Cytotoxic T cell (primary cell): Measurements from ENCODE around the gene TNIP1.

GRCh38 chr5:149747328-149748339 is 17.5 kb downstream of the PPARGC1B start:
- PRO-cap, 2 experiments = no peak in any of the 2 experiments

DNA sequence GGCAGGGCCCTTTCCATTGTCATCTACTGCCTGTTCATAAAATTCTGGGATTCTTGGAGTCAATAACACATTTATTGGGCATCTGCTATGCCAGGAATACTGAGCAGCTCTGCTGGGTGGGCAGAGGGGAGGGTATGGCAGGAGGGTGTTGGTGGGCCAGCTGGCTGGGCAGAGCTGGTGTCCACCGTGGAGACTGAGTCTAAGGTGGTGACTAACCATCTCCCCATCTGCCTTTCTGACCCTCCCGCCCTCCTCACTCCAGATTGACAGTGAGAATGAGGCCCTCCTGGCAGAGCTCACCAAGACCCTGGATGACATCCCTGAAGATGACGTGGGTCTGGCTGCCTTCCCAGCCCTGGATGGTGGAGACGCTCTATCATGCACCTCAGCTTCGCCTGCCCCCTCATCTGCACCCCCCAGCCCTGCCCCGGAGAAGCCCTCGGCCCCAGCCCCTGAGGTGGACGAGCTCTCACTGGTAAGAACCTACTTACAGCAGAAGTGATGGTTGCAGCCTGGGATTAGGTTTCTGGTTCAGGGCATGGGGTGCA is 96.4 kb downstream of the PPARGC1B start:
- PRO-cap, 2 experiments = no peak in any of the 2 experiments

DNA sequence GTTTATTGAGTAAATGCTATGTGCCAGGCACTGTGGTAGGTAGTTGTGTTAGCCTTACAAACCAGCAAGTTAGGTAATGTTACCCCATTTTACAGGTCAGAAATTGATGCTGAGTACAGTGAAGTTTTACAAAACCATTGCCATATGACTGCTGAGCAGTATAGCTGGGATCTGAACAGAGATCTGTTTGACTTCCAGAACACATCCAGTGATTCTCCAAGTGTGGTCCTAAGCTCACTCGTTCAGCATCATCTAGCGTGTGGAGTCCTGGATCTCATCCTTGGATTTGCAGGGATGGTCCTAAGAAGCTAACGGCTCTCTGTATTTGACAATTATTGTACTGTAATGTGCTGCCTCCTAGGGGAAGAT is 1.3 kb downstream of the SLC26A2 start:
- PRO-cap, 2 experiments = no peak in any of the 2 experiments

DNA sequence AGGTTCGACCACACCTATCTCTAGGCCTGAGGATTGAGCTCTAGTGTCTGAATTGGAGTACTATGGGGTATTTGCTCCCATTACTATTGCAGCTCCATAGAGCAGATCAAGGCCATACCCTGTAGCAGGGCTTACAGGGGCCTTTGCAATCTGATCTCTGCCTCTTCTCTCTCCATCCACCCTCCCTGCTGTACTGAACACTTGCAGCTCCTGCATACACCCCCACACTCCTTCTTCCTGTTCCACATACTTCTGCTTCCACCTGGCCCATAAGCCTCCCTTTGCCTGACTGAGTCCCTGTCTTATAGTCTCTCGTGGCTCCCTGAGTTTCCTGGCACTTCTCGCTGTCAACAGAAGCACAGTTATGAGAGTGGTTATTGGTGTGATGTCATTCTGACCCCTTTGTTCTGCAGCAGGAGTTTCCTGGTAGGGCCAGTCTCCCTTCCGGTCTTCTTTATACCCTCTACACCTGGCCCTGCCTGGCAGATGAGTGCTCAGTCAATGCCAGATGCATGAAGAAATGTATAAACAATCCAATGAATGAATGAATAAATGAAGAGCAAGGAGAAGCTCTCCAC is 20.3 kb upstream of the CSF1R start:
- PRO-cap, 2 experiments = no peak in any of the 2 experiments

DNA sequence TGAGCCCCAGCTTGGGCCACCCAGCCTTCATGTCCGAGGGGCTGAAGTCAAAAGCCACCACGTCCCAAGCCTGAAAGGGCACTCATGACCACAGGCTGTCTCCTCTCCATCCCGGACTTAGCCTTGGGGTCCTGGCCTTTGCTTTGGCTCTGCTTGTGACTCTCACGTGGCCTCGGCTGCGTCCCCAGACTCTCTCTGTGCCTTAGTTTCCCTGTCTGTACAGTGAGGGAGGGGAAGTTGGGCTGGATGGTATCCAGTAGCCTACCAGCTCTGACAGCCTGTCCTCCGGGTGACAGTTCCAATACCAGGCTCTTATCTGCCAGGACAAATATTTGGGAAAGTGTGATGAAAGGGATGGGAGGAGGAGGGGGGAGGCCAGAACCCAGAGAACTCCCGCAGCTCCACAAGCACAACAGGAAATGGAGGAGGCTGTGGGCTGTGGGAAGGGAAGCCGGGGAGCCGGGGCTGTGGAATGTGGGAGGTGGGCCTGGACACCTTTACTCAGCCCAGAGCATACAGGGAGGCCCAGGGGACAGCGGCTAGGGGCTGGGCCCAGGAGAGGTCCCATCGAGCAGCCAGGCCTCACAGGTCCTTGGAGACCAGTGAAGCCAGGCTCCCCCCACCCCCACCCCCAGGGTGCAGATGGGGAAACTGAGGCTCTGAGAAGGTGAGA is 18.4 kb downstream of the PDGFRB start:
- PRO-cap, 2 experiments = no peak in any of the 2 experiments

DNA sequence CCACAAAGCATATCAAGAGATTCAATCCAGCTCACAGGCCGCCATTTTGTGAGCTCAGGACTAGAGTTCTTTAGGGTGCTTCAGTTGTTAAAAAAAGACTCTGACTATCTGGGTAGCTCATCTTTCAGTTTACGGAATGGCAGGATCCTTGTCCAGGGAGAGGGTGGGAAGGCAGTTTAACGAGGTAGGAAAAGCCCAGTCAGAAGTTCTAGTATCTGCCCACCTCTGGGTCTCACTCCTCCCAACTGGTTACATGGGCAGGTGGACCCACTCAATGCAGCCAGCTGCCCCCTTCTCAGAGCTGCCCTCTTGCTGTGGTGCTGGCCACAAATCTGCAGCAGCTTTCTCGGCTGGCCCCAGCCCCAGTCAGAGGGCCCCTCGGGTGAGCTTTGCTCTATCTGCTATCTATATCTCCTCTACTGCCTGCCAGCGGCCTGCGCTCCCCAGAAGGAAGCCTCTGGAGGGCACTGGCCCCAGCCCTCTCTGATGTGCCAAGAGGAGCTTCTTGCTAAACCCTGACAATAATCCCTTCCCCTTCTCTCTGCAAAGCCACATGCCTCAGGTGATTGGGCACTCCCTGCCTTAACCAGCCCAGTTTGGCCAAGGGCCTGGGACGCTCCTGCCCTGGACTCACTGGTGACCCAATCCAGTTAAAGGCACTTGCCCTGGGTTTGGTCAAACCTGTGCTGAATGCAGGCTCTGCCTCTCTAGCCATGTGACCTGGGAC is 42.9 kb downstream of the CAMK2A start:
- PRO-cap, 2 experiments = no peak in any of the 2 experiments

DNA sequence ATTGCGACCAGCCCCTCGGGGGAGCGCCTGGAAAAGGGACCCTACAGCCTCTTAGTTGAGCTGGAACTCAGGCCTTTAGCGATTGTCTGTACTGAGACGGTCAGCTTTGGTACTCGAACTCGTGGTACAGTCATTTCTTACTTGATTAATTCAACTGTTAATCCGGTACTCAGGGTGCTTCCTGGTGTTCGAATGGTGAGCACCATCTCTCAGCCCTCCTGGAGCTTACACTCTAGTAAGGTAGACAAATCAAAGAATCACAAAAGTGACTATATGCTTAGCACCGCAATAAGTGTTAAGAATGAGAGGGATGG is 702 bp downstream of the TCOF1 start:
- PRO-cap, 2 experiments = no peak in any of the 2 experiments

GRCh38 chr5:150361959-150362291 is 4.4 kb downstream of the TCOF1 start:
- PRO-cap, 2 experiments = no peak in any of the 2 experiments

- PRO-cap, 2 experiments = peak in 2 of 2 experiments; most common minus-strand start chr5:150395825 (in 2)
These were observed 17.0 kb downstream of the CD74 start for GRCh38 chr5:150395576-150396265.

- PRO-cap, 2 experiments = no peak in any of the 2 experiments
These were observed 4.4 kb downstream of the CD74 start for GRCh38 chr5:150408299-150408785.

GRCh38 chr5:150409672-150410461 is 2.8 kb downstream of the CD74 start:
- PRO-cap, 2 experiments = no peak in any of the 2 experiments

DNA sequence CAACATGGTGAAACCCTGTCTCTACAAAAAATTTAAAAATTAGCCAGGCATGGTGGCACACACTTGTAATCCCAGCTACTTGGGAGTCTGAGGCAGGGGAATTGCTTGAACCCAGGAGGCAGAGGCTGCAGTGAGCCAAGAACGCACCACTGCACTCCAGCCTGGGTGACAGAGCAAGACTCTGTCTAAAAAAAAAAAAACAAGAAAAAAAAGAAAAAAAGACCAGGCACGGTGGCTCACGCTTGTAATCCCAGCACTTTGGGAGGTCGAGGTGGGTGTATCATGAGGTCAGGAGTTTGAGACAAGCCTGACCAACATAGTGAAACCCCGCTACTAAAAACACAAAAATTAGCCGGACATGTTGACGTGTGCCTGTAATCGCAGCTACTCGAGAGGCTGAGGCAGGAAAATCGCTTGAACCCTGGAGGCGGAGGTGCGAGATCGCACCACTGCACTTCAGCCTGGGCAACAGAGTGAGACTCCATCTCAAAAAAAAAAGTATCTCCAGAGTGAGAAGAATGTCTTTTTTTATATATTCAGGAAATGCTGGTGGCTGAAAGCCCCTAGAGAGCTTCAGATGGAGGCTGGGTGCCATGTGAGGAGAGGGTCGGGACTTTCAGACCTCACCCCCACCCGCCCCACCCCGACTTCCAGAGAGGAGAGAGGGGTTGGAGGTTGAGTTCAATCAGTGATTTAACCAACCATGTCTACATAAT is 1.6 kb upstream of the CD74 start:
- PRO-cap, 2 experiments = no peak in any of the 2 experiments

DNA sequence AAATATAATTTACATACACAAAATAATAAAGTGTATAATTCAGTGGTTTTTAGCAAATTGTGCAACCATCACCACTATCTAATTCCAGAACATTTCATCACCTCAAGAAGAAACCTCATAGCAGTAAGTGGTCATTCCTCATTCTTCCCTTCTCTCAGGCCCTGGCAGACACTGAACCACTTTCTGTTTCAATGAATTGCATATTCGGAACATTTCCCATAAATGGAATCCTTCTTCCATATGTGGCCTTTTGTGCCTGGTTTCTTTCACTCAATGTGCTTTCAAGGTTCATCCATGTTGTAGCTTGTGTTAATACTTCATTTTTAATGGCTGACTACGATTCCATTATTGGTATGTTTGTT is 59.5 kb downstream of the NDST1 start:
- PRO-cap, 2 experiments = no peak in any of the 2 experiments

GRCh38 chr5:150636279-150637115 is 4.0 kb upstream of the SYNPO start:
- PRO-cap, 2 experiments = no peak in any of the 2 experiments

- PRO-cap, 2 experiments = no peak in any of the 2 experiments
These were observed 1.5 kb upstream of the SYNPO start for GRCh38 chr5:150638680-150639736.

DNA sequence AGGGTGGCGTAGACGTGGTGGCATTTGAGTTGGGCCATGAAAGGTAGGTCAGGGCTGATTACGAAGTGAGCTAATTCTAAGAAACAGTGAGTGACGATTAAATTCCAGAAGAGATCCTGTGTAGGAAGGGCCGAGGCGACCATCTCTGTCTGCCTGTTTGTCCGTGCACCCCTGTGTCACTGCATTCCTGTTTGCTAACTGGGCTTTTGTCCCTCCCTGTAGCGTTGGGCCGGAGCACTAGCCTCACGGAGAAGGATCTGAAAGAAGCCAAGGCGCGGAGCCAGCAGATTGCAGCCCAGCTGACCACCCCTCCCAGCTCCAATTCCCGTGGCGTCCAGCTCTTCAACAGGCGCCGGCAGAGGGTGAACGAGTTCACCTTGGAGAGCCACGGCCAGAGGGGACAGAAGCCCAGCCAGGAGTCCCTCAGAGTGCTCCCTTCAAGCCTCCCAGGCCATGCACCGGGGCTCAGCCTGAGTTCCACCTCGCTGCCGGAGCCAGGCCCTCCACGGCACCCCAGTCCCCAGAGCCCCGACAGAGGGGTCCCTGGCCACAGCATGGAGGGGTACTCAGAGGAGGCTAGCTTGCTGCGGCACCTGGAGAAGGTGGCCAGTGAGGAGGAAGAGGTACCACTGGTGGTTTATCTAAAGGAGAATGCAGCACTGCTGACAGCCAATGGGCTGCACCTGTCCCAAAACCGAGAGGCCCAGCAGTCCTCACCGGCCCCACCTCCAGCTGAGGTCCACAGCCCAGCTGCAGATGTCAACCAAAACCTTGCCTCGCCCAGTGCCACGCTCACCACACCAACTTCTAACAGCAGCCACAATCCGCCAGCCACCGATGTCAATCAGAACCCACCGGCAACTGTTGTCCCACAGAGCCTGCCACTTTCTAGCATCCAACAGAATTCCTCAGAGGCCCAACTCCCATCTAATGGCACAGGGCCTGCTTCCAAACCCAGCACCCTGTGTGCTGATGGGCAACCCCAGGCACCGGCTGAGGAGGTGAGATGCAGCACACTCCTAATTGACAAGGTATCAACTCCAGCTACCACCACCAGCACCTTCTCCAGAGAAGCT is 7.6 kb downstream of the SYNPO start:
- PRO-cap, 2 experiments = no peak in any of the 2 experiments

DNA sequence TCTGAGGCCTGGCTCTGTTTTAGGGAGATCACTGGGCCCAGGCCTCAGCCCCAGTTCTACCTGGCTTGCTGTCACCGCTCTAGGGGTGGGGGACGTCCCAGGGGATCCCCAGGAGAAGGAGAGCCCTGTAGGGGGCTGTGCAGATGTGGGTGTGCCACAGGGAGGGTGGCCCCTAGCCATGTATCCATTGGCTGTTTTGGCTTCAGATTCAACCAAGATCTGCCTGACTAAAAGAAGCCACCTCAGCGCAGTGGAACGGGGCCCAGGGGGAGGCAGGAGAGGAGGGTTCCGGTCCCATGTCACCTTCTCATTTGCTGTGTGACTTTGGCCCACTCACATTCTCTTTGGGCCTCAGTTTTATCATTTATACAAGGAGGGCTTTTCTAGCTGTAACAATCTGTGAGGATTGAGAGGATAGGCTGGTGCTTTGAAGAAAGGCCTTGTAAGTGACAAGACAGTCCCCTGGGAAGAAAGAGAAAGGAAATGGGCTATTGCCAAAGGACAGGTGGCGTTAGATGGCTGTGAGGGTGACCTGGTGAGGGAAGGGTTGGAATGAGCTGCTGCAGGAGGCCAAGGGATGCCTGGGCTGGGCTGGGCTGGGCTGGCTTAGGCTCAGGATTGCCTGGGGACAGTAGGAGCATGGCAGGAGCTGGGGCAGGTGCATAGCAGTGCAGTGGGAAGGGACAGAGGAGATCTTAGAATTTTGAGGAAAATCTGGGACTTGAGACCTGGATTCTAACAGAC is 9.9 kb upstream of the MYOZ3 start:
- PRO-cap, 2 experiments = no peak in any of the 2 experiments

DNA sequence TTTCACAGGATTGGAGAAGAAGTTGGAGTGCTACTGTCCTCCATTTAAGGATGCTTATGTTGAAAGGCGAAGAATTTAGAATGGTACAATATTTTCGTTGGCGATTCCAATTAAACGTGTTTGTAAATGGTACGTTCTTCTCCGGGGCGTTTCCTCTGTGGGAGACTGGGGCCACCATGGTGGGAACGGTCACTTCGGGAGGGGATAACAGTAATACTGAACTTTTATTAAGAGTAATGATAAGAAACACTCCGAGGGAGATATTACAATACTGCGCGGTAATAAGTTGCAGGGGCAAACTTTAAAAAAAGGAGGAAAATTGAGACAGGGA is 41.9 kb upstream of the ZNF300 start:
- PRO-cap, 2 experiments = peak in 1 of 2 experiments; most common plus-strand start position 140 of the sequence (in 1)

DNA sequence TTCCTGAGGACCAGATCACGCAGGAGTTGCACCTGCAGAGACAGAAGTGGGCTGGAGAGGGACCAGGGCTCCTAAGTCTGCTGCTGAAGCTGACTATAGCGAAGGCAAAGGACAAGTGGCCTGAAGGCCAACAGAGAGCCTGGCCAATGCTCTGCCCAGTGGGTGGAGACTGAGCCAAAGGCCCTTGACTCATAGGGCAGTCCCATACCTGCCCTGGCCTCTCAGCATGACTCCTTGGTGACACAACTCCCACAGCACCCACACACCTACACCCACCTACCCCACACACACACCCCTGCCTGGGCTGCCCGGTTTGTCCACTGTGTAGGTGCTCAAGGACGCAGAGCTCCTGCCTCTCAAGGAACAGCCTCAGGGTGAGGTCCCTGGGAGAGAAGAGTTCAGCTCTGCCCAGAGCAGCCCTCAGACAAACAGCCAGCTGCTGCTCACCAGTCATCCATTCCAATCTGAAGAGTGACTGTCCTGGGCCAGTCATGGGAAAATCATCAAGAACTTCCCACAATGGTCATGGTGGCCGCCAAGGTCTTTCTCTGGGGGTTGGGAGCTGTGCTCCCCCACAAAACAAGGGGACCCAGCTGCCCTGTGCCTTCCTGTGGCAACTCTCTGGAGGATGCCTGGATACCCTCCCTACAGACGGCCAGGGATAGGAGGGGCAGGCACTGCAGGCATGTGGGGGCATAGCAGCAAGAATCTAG is 5.0 kb downstream of the TNIP1 start:
- PRO-cap, 2 experiments = no peak in any of the 2 experiments

DNA sequence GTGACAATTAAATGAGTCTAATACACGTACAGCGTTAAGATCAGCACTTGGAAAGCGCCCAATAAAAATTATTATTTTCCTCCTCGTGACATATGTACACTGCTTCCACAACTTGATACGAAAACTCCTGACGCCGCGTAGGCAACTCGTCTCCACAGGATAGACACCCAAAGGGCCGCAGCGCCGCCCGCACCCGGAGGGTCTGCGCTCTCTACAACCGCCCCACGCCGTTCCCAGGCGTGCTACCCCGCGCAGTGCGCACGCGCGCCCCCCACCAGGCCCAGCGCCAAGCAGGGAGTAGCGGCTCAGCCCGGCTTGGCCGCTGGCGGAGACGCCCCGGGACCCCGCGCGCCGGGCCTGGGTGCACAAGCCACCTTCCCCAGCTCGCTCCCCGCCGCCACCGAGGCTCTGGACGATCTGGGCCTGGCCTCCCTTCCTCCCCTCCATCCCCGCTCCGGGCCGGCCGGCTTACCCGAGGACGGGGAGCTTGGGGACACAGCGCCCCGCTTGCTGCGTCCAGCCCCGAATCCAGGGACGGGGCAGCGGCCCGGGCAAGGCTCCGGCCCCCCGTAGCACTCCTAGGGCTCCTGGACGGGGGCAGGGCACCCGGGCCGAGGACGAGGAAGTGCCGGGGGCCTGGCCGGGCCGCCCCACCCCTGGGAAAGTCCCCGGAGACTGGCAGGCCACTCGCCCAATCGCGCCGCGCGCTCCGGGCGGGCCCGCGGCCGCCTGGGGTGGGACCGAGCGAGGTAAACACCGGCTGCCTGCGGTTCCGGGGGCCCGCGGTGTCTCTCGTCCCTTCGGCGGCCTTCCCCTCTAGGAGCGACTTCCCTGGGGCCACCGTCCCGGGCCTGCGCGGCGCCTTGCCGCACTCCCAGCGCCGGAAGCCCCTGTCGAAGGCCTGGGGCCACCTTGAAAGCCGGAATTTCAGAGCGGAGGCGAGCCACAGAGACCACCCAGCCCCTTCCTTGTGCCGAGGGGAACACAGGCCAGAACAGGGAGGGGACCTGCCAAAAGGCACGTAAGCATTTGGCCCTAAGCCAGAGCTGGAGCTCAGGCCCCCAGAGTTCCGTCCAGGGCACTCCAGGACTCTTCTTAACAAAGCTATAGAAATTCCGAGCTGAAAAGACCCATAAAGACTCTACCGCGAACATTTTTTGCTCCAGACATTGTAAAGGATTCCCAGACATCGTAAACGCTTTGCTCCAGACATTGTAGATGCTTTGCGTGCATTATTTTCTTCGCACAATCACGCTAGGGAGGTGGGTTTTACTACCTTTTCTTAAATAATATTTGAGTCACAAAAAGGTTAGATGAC is at the start of gene TNIP1:
TSS of gene TNIP1 (minus strand) at position 627 of the 1,318 bp plus-strand sequence.
- PRO-cap, 2 experiments = peak in 2 of 2 experiments; most common plus-strand start position 747 of the sequence (in 2); most common minus-strand start position 627 of the sequence (in 2)